Right common carotid artery plus branches (tissue), 1 donor: ENCODE results near the gene RRM2.

DNA sequence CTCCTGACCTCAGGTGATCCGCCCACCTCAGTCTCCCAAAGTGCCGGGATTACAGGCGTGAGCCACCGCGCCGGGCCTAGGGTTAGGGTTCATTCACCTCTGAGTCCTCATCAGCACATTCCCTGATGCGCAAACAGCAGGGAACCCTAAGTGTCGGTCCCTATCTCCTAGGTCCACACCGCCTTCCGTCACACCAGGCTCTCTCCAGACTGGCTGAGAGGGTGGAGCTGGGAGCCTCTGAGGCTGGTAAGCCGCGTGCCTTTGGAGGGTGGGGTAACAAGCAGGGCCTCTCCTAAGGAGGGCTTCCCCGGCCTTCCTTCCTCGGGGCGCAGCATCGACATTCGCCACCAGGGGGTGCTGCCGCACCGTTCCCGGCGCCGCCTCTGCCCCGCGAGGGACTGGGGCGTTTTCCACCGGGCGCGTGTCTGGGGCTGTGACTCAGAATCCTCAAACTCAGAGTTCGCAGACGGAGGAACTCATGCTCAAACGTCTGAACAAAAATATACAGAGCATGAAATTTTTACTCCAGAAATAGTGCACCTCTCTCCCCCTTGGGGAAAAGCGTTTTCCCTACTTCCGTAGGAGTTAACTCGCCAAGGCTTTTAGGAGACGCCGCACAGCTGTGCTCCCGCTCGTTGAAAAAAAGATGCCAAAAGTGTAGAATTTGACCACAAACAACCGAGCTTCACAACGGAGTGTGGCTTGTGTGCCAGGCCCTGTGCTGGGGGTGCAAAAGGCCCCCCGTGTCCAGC lies 63.9 kb upstream of the ASAP2 start:
- PRO-cap: unidirectional peak, plus-strand start at position 450 of the sequence

- PRO-cap: no peak
Observed at GRCh38 chr2:9170718-9171326, 35.8 kb upstream of the ASAP2 start.

DNA sequence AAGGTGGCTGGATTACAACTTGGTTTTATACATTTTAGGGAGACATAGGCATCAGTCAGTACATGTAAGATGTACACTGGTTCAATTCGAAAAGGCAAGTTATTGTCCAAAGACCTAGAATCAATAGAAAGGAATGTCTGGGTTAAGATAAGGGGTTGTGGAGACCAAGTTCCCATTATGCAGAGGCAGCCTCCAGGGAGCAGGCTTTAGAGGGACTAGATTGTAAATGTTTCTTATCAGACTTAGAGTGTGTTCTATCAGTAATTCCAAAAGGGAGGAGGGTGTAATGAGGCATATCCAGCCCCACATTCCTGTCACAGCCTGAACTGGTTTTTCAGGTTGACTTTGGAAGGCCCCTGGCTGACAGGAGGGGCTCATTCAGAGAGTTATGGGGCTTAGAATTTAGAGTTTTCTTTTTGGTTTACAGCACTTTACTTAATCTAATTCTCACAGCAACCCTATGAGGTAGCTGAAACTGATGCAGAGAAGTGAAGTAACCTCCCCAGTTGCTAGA lies 28.3 kb upstream of the ASAP2 start:
- PRO-cap: no peak

- PRO-cap: no peak
Observed at GRCh38 chr2:9229258-9229745, 22.7 kb downstream of the ASAP2 start.

- PRO-cap: no peak
Observed at GRCh38 chr2:9310192-9311142, 103.9 kb downstream of the ASAP2 start.

DNA sequence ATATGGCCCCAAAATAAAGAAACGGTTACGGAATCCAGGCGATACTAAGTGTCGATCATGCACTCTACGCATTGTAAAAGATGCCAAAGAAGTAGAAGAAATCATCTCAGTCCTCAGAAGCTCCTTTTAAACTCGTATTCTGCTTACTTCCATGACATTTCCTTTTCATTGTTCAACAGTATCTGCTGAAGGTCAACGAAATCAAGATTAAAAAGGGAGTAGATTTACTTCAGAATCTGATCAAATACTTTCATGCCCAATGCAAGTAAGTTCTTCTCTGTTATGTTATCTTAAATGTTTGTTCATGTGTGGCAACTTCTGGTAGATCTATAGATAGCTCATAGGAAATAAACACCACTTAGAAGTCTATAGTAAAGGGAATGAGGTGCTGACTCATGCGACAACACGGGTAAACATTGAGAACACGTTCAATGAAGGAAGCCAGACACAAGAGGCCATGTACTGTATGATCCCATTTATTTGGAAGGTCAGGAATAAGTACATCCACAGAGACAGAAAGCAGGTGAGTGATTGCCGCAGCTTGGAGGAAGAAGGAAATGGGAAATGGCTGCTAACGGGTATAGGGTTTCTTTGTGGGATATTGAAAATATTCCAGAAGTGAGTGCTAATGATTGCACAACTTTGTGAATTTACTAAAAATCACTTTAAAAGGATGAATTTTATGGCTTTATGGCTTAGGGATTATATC lies 95.5 kb downstream of the ITGB1BP1 start:
- PRO-cap: no peak

- PRO-cap: no peak
Observed at GRCh38 chr2:9415768-9416334, 7.5 kb downstream of the ITGB1BP1 start.

- PRO-cap: no peak
Observed at GRCh38 chr2:9644448-9644832, 13.6 kb upstream of the YWHAQ start.

GRCh38 chr2:9758718-9759156 lies 84.5 kb upstream of the TAF1B start:
- PRO-cap: no peak

DNA sequence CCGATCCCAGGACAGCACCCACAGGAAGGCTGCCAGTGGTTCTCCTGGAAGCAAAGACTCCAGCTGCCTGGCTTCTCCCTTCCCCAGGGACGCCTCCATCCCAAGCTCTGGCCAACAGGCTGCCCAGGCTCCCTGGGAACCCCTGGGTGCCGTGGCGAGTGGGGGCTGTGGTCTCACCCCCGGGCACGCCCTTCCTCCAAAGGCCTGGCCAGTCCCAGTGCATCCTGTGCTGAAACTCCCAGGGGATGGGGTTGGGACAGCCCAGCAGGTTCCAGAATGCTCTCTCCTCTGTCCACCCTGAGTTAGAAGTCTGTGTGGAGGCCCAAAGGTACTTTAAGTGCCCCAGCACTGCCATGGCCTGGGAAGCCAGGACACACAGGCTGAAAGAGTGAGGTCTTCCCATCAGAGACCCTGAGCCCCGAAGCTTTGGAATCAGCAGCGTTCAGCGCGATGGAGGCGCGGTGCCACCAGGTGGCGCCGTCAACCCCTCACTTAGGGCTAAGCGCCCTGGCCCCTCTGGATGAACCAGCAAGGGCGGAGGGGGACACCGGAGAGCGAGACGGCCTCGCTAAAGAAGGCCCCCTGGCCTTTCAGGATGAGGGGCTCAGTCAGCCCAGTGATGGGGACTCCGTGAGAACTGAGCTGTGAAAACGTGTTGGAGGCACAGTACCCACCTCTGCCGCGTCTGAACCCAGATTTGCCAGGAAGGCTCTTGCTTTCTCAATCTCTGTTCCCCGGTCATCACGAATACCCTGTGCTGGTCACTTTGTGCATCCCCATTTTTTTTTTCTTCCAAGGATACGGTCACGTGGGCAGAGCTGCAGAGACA lies 29.5 kb upstream of the TAF1B start:
- PRO-cap: no peak

GRCh38 chr2:9845137-9845664 lies 1.9 kb downstream of the TAF1B start:
- PRO-cap: no peak

GRCh38 chr2:10028780-10029917 lies 14.2 kb upstream of the KLF11 start:
- PRO-cap: bidirectional peak, plus-strand start at chr2:10029304, minus-strand start at chr2:10029212

- PRO-cap: no peak
Observed at GRCh38 chr2:10037411-10038120, 5.8 kb upstream of the KLF11 start.

GRCh38 chr2:10079198-10079858 lies 883 bp downstream of the CYS1 start:
- PRO-cap: bidirectional peak, plus-strand start at chr2:10079615, minus-strand start at chr2:10079601

DNA sequence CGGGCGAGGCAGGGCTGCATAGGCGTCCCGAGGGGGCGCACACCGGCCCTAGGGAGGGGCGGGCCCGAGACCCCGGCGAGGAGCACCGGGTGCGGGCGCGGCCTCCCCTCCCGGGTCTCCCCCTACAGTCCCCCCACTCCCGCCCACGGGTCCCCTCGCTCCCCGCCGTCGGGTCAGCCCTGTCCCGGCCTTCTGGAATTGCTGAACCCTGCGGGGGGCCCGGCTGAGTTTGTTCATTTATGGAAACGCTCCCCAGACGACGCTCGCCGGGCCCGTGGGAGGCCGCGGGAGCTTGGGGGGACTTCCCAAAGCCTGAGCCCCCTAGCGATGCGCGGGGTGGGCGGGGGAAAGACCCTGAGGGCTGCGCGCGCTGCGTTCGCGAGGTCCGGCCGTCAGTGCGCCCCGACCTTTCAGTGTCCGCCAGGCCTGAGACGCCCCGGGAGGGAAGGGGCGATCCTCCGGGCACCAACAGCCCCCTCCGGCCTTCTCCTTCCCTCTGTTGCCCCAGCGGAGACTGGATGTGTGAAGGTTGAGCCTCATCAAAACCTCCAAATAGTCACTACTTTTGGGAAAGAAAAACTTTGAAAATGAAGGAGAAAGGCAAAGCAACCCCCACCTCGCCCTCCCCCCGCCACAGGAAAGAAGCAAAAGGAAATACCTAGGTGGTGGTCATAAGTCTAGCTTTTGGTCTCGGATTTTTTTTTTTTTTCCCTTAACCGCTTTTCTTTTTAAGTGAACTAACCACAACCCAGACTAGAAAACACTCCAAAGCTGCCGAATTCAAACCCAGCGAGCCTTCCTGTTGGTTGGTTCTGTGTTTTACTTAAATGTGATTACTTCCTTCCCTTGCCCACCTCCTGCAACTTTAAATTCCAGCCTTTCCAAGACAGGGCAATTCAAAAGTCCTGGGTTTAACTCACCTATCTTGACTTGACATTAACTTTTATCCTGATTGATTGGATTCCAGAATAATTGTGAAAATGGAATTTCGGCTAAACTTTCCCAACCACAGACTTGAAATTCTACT lies 531 bp upstream of the CYS1 start:
- PRO-cap: unidirectional peak, plus-strand start at position 182 of the sequence

- PRO-cap: no peak
Observed at GRCh38 chr2:10122433-10123580, at the start of gene RRM2. RRM2 (plus strand) TSS chr2:10122739.

DNA sequence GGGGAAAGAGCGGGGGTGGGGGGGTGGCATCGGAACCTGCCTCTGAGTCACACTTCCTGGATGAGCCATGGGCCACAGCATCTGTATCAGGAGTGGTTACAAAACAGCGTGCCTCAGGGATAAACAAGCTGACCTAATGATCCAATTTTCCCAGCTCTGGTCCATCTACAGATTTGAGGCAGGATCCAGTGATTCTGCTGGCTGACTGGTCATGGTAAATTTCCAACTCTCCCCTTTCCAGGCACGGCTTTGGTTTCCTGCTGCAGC lies 4.8 kb upstream of the HPCAL1 start:
- PRO-cap: no peak

DNA sequence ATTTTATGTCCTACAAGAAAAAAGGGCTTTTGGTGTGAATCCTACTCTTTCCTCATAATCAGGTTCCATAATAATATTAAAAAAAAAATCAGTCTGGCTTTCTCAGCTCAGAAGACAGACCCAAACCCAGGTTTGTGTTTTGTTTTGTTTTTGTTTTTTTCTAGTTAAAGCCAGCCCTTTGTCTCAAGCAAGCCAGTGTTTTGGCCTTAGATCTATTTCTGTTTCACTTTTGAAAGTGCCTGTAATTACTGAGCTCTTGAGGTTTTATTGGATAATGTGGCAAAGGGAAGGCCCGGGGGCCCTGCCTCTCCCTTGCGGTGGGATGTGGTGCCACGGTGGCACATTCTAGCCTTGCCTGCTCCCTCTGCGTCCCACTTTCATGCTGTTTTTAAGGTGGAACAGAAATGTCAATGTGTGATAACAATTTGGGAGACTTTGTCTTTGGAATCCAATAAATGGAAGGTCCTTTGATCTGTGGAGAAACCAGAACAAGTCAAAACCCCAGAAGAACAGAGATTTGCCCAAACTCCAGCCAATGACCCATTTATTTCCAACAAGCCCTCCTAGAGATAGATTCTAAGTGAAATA lies 2.5 kb downstream of the HPCAL1 start:
- PRO-cap: no peak

- PRO-cap: no peak
Observed at GRCh38 chr2:10344025-10344501, 41.4 kb downstream of the HPCAL1 start.

DNA sequence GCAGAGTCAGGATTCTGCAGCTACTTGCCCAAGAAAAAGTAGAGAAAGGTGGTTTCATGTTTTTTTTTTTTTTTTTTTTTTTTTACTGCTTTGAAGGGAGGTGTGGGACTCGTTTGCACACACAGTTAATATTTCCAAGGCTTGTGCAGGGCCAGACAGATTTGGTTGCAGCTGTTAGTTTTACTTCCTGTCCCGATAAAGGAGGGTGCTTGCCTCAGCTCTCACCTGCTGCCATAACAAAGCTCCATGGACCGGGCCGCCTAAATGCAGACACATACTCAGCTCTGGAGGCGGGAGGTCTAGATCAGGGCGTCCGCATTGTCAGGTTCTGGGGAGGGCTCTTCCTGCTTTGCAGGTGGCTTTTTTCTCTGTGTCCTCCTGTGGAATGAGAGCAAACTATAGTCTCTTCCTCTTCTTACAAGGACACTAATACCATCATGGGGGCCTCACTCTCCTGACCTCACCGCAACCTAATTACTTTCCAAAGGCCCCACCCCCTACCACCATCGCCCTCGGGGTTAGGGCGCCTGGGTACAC lies 69.9 kb downstream of the ODC1 start:
- PRO-cap: no peak